ENCODE measurements around a stretch of chr15.

GRCh38 chr15:89167774-89168323 is 53.5 kb downstream of the RLBP1 start:
- RRBS, result no CpG with 5 or more reads among the region's 7 CpGs

DNA sequence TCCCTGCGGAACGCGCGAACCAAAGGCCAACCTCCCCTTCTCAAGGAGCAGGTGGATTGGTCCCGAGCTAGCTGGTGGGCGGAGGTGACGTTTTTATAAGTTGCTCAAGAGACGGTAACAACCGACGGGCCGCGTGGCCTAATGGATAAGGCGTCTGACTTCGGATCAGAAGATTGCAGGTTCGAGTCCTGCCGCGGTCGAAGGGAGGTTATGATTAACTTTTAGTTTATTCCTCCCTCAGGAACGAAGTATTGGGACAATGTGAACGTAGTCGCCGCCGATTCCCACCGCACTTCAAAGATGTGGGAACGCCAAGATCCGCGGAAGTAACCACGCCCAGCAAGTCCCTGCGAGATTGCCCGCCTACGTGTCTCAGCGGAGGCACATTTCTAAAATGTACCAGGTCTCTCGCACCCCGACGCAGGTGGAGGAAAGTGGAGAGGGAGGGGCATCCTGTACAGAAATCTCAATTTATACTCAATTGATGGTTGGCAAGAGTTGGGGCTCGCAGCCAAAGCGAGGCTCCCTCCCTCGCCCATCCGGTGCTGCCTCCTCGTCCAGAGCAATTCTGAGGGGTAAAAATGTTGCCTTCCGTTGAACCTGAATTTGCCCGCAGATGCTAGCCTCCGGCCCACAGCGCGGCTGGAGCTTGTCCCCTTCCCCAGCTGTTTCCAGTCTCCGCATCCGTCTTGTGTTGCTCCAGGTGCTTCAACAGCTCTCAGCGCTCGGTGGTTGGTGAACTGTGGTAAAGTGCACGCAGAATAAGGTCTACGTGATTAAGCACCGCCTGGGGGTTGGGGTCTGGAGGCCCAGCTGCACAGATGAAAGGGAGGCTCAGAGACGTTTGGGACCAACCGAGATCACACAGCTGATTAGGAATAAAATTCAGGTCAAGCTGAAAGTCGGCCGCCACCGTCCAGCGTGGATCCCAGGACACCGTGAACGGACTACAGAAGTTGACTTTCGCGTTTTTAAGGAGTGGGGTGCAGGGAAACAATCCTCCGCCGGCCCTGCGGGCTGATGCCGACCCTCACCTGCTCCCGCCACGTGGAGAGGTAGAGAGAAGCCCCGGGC is 659 bp upstream of the POLG start:
- RRBS, result 7% methylated on average over 10 of the region's 69 CpGs

DNA sequence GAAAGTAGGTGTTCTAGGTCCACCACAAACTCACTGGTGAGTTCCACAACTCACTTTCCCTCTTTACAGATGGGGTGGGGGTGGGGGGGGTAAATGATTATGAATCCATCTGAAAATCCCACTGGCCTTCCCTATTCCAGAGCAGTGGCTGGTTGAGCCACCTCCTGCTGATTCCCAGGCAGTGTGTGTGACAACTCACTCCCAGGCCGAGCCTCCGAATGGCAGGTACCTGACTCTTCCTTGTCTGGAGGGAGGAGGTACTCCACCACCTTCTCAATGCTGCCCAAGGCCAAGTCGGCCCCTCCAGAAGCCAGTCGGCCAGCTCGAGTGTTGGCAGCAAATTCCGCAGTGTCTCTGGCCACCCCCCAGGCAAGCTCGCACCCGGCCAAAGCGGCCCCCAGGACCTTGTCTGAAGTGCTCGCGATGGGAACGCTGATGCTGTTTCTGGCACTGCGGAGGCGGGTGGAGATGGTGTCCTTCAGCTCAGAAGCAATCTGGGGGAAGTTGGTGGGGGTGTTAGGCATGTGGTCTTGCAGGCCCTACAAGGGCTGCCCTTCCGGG is 9.3 kb downstream of the PLIN1 start:
- RRBS, result no CpG with 5 or more reads among the region's 15 CpGs

DNA sequence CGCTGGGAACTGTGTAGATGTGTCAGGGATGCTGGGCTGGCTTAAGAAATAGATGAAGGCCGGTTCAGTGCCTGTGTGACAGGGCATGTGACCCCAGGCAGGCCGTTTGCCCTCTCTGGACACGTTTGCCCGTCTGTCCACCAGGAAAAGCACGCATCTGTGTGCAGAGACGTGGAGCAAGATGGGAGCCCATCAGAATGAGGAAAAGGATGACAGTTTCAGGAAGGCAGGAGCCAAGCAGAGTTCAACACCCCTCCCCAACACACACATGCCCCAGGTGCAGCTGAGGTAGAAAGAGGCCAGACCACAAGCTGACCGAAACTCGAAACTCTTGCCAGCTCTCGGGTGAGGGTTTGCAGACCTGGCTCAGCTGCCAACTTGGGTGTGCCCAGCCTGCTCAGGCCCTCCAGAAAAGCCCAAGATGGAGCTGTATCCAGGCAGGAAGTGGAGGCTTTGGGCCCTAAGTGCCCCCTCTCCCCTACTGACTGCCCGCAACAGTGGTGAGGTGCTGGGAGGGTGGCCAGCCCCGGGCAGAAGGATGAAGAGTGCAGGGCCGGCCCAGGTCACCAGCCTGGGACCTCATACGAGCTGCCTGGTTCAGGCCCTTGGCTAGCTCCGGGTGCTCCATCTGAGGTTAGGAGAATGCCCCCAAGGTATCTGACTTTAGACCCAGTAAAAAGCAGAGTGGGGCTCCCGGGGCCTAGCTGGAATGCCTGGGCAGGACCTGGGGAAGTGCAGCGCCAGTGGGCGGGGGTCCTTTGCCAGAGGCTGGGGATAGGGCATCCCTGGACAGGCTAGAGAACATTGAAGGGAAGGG is 10.2 kb upstream of the MESP1 start:
- RRBS, result 63% methylated on average over 4 of the region's 18 CpGs

DNA sequence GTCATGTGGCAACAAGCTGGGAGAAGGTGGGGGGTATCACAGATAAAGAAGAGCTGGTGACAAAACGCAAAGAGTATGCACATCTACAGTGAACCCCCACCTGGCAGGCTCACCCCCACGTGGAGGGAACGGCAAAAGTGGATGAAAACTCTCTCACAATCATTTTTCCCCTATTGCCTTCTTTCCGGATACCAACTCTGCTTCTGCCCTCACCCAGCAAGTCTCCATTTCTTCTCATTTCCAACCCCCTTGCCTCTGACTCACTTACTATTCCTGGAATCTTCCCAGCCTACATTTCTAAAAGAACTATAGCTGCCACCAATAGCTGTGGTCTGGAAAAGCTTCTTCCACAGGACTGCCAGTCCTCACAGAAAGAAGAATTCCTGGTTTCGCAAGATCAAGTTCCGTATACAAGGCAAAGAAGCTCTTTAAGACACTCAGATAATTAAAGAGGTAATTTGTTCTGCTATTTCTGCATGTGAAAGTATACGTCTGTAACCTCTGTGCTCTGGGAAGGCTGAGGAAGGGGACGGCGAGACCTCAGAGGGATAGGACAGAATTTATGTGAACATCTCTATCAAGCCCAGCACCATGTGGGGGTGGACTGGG is 21.9 kb upstream of the ANPEP start:
- RRBS, result no CpG with 5 or more reads among the region's 9 CpGs

DNA sequence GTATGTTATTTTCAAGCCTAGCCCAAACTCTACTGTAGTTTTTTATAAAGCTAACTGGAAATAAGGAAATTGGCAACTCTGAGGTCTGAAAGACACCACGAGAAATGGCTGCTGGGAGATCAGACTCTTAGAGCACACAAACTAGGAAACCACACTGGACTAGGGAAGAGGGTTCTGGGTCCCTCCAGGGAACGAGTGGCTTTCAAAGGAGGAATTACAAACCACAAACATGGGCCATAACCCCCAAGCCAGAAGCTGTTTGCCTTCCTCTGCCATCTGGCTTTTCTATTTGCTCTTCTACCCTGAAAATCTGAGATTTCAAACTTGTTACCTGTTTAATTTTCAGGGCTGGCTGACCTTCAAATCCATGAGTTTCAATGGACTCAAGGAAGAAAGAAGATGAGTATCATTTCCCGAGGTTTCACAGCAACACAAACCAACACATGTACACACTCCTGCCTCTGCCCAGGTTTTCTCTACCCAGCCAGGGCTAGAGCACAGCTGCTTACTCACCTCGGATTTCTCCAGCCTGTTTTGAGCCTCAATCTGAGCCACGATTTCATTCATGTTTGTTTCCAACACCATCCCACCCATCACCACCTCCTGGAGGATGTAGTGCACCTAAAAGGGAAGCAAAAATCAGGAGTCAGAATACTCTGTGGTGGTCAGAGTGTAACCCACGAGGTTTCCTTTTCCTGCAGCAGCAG is 22.6 kb upstream of the ANPEP start:
- RRBS, result no CpG with 5 or more reads among the region's 6 CpGs

- RRBS, result no CpG with 5 or more reads among the region's 3 CpGs
These were observed 37.2 kb upstream of the ANPEP start for GRCh38 chr15:89851754-89852288.

DNA sequence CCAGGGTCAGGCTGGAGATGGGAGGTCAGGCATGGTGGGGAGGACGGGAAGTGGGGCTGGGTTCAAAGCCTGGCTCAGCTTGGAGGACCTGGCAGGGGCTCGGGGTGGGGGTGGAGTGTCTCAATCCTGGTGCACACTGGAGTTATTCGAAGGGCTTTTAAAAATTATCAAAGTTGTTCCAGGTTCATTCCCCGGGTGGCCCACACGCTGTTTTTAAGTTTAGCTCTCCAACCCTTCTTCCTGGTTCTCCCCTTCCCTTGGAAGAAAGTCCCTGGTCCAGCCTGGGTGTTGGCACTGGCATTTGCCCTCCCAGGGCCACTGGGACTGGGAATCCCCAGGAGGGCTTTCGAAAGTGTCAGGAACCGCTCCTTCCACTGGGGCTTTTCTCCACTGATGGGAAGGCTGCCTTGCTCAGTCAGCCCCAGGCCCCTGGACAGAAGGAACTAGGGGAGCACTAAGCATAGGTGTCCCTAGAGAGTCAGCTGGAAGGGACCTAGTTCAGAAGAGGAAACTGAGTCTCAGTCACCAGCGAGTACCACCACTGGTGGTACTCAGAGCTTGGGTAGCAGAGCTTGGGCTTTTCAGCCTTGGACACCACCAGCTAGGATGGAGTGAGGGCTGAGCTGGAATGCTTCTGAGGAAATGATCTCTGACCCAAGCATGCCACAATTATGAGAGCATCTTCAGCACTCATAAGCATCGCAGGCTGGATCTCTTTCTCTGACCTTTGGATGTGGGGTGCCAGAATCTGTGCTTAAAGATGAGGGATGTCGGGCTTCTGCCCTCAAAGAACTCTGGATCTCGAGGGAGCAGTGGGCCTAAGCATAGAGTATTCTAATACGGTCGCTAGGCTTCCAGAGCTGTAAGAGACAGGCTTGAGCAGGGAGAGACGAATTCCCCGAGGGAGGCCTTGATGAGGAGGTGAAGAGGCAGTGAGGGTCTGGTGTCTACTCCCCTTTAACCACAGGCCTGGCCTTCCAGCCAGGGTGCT is 36.2 kb downstream of the ZNF710 start:
- RRBS, result no CpG with 5 or more reads among the region's 15 CpGs

GRCh38 chr15:90045549-90046763 is 44.8 kb downstream of the ZNF710 start:
- RRBS, result no CpG with 5 or more reads among the region's 20 CpGs

DNA sequence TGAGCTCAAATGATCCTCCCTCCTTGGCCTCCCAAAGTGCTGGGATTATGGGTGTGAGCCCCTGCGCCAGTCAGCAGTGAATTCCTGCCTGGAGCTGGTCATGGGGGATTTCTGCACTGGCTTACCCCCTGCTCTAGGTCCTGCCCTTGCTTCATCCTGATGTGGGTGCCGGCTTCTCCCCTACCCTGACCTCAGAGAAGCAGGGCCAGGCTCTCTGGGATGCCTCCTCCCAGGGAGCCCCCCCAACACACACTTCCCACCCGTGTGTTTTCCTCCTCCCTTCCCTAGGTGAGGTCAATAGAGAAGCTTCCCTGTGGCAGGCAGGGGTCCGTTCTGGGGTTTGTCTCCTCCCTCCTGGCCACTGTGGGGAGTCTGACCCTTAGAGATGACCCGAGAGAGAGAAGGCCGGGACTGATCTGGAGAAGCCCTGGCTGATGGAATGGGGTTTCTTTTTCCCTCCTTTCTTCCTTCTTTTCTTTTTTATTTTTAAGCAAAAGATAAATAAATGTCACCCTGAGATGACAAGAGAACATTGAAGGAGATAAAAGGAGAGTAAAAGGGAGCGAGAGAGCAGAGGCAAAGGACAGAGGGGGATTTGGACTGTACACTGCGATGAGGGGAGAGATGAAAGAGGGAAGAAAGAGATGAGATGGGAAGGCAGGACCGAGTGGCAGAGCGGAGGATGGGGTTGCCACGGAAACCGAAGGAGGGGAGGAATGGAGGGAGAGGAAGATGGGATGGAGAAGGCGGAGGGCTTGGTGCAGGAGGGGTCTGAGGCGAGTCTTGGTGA is 48.5 kb downstream of the IDH2 start:
- RRBS, result no CpG with 5 or more reads among the region's 14 CpGs

DNA sequence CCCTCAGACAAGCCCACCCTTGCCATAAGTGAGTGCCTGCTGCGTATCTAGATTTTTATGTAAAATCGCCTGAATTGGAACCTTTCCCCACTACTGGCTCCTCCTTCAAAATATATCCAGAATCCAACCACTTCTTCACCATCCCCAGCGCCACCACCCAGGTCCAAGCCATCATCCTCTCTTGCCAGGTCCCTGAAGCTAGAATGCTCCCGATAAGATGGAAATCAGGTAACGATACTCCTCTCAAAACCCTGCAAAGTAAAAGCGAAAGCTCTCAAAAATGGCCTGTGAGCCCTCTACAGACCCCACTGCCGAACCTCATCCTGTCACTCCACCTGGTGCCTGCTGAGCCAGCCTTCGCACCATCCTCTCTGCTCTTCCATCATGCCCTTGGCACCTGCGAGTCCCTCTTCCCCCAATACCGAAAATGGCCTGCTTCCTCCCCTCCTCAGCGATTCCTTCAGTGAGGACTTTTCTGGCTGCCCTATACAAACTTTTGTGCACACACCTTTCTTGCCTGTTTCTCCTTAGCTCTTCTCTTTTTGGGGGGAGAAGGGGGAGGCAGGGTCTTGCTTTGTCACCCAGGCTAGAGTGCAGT is 3.2 kb downstream of the IDH2 start:
- RRBS, result no CpG with 5 or more reads among the region's 11 CpGs

GRCh38 chr15:90149057-90149884 is 47.0 kb upstream of the IDH2 start:
- RRBS, result no CpG with 5 or more reads among the region's 8 CpGs

- RRBS, result no CpG with 5 or more reads among the region's 13 CpGs
These were observed 49.0 kb upstream of the SEMA4B start for GRCh38 chr15:90151949-90152722.

- RRBS, result no CpG with 5 or more reads among the region's 11 CpGs
These were observed 13.9 kb upstream of the SEMA4B start for GRCh38 chr15:90186971-90187923.

GRCh38 chr15:90214807-90215179 is 13.7 kb downstream of the SEMA4B start:
- RRBS, result no CpG with 5 or more reads among the region's 5 CpGs

- RRBS, result no CpG with 5 or more reads among the region's 11 CpGs
These were observed 4.4 kb downstream of the CIB1 start for GRCh38 chr15:90229290-90229748.

DNA sequence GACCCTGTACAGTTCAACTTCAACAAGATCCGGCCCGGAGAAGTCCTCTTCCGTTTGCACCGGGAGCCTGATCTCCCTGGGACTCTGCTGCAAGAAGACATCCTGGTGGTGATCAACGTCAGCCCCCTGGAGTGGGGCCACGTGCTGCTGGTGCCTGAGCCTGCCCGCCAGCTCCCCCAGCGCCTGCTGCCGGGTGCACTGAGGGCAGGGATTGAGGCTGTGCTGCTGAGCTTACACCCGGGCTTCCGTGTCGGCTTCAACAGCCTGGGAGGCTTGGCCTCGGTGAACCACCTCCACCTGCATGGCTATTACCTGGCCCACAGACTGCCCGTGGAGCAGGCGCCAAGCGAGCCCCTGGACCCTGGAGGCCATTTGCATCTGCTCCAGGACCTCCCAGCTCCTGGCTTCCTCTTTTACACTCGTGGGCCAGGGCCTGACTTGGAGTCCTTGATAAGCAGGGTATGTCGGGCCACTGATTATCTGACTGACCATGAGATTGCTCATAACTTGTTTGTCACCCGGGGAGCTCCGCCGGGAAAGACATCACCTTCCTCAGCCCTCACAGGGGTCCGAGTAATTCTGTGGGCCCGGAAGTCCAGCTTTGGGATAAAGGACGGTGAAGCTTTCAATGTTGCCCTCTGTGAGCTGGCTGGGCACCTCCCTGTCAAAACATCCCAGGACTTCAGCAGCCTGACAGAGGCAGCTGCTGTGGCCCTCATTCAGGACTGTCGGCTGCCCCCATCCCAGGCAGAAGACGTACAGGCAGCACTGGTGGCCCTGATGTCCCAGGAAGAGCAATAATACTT is 7.5 kb downstream of the GDPGP1 start:
- RRBS, result 94% methylated on average over 5 of the region's 26 CpGs

GRCh38 chr15:90387471-90388083 is 465 bp upstream of the IQGAP1 start:
- RRBS, result 3% methylated on average over 10 of the region's 19 CpGs

GRCh38 chr15:90400305-90400725 is 12.3 kb downstream of the IQGAP1 start:
- RRBS, result no CpG with 5 or more reads among the region's 4 CpGs